ENCODE measurements around a stretch of chr15.

- PRO-cap, 4 experiments = no peak in any of the 4 experiments
- RAMPAGE, long total RNA, 4 experiments = no peak in any of the 4 experiments
Measured at GRCh38 chr15:92832817-92833574, 67.1 kb upstream of the CHD2 start.

DNA sequence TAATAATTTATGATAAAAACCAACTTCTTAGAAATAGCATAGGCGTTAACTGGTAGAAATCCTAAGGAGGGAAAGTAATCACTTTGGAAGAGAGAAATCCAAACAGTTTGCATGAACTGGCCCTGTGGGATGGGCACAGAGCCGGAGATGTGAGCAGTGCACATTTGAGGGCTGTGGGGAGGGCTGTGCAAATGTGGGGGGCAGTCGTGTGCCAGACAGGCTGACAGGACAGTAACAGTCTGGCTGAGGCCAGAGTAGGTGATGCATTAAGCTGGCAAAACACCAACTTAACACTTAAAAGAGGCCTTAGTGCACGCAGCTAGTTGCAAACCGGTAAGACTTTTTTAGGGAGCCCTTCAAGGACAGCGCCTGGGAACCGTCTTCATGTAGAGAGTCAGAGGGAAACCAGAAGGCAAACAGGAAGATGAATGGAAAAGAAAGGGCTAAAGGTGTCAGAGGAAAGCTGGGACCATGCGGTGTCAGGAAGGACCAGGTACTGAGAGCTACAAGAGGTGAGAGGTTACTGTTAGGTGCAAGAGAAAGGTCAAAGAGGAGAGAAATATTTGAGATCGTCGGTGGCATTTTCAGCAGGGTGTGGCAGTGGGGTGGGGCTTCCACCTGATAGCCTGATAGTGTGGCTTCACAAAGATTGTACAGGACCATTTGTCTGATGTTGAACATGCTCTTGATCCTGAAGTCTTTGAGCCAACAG is 30.1 kb upstream of the CHD2 start:
- PRO-cap, 4 experiments = no peak in any of the 4 experiments
- RAMPAGE, long total RNA, 4 experiments = no peak in any of the 4 experiments

- PRO-cap, 4 experiments = peak in 1 of 4 experiments; most common plus-strand start chr15:92884269 (in 1)
- RAMPAGE, long total RNA, 4 experiments = no peak in any of the 4 experiments
Measured at GRCh38 chr15:92884204-92884719, 15.9 kb upstream of the CHD2 start.

DNA sequence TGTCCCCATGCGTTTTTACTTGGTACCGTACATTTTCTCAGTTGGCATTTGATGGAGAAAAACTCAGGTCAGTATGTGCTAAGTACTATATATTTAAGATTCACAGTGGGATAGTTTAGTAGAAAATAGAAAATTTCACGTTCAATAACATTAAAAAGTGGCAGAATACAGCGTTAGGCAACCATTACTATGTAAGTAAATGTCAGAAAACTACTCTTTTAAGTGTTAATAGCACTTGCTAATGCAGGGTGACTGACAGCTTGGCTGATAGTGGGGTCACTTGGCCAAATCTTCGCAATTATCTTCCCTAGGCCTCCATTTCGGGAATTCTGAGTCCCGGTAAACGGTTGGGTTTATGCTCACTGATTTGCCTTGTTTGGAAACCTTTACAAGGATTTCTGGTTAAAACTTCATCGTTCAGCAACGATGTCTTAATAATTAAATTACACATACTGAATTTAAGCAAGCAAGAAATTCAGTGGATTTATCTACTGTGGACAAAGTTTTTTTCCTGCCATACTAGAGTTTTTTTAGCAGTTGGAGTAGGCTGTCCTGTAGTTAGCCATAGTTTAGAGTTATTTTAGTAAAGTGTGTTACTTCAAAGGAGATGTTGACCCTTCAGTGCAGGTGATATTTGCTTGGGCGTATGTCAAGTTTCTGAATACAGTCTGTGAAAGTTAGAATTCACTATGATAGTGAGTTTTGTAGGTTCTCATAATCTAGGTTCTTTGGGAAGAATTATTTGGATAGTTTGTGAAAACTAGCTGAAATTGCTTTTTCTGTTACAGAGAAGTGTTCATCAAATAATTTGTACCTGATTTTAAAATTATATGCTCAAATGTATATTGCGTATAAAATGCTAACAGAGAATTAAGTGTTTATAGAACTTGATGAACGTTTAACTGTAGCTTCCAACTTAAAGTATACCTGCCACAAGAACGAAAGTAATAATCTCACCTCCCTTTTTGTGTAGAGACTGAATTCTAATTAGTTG is 5.1 kb downstream of the CHD2 start:
- PRO-cap, 4 experiments = peak in 1 of 4 experiments; most common plus-strand start position 319 of the sequence (in 1); most common minus-strand start position 294 of the sequence (in 1)
- RAMPAGE, long total RNA, 4 experiments = no peak in any of the 4 experiments

- PRO-cap, 4 experiments = peak in 3 of 4 experiments; most common minus-strand start chr15:92908085 (in 3)
- RAMPAGE, long total RNA, 4 experiments = no peak in any of the 4 experiments
Measured at GRCh38 chr15:92907722-92908794, 7.9 kb downstream of the CHD2 start.

DNA sequence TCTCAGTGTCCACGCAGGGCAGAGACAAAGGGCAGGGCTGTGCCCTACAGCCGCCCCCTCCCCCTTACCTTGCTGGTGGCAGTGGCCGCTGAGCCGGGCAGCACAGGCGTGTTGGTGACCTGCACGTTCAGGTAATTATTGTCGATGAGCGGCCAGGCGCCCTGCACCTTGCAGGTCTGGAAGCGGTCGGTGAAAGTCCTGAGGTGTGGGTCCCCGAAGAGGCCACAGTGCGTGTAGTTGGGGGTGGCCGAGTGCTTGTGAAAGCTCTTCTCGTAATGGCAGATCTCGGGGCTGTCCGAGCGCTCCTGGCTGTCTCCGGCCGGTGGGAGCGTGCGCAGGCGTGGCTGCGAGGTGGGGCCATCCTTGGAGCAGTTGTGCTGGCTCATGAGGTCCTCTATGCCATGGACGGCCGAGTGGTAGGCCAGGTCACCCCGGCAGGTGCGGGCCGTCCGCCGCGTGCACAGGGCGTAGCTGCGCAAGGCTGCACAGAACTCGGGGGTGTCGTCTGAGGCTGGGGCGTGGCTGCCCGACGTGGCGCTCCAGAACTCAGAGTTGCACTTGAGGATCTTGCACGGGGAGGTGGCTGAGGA is 37.0 kb downstream of the RGMA start:
- PRO-cap, 4 experiments = no peak in any of the 4 experiments
- RAMPAGE, long total RNA, 4 experiments = no peak in any of the 4 experiments

- PRO-cap, 4 experiments = no peak in any of the 4 experiments
- RAMPAGE, long total RNA, 4 experiments = start-site peak on the minus strand in 3 of 4 experiments, at chr15:93073135-93073168 at its widest, 8 to 14 reads per replicate
Measured at GRCh38 chr15:93072939-93073404, 16.0 kb downstream of the RGMA start.

- PRO-cap, 4 experiments = no peak in any of the 4 experiments
- RAMPAGE, long total RNA, 4 experiments = no peak in any of the 4 experiments
Measured at GRCh38 chr15:93265013-93265373, 176.0 kb upstream of the RGMA start.

DNA sequence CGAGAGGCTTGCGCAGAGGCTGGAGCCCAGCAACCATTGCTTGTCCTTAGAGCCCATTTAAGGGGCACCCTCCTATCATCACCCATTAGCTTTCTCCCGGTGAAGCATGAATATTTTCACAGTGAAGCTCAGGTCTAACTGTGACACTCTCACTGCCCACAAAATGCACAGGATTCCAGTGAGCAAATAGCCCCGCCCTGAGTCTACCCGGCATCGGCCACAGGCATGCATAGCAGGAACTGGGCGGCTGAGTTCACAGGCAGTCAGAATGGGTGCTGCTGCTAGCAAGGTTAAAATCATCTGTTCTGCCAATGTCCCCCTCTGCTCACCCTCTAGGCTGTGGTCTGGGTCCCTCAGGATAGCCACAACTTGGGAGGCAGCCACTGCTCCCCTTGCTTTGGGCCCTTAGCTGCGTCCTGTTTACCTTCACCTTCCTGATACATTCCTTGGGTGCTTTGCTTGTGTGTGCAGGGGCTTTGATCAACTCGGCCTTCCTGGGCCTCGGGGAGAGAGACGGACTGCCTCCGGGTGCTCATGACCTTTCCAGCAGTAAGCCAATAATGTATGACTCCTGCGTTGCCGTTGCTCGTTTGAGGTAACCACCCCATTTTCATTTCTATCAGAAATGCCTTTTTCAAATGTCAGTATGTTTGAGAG is 232.9 kb upstream of the RGMA start:
- PRO-cap, 4 experiments = no peak in any of the 4 experiments
- RAMPAGE, long total RNA, 4 experiments = no peak in any of the 4 experiments

GRCh38 chr15:94230703-94231298 is 560 bp upstream of the MCTP2 start:
- PRO-cap, 4 experiments = peak in 4 of 4 experiments; most common plus-strand start chr15:94231178 (in 2); most common minus-strand start chr15:94231019 (in 3)
- RAMPAGE, long total RNA, 4 experiments = no peak in any of the 4 experiments

DNA sequence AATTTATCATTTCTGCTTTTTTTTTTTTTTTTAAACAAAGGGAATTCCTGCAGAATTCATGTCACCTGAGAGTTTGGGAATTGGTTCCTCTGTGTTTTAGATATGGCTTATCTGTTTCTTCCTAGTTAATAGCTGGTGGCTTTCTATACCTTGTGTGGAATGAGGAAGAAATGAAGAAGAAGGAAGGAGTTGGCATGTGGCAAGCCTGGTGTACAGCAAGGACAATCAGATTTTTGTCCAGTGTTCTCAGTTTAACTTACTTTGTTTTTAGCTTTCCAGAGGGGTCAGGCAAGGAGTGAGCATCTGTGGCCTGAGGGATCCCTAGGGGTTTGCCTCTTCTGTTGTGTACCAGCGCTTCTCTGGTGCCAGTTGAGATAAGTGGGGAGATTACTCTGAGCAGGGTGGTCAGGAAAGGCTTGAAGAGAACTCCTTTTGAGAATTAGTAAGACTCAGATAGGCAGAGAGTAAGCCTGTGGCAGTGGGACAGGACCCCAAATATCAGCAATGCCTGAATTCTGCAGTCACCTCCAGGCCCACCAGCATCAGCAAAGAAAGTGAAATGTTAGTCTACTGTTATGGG is 70.5 kb downstream of the MCTP2 start:
- PRO-cap, 4 experiments = no peak in any of the 4 experiments
- RAMPAGE, long total RNA, 4 experiments = no peak in any of the 4 experiments

GRCh38 chr15:94567912-94568426 is 336.6 kb downstream of the MCTP2 start:
- PRO-cap, 4 experiments = peak in 1 of 4 experiments; most common minus-strand start chr15:94568204 (in 1)
- RAMPAGE, long total RNA, 4 experiments = no peak in any of the 4 experiments

- PRO-cap, 4 experiments = peak in 2 of 4 experiments; most common minus-strand start chr15:95285206 (in 2)
- RAMPAGE, long total RNA, 4 experiments = no peak in any of the 4 experiments
Measured at GRCh38 chr15:95284897-95285553, 1045.5 kb upstream of the NR2F2 start.

DNA sequence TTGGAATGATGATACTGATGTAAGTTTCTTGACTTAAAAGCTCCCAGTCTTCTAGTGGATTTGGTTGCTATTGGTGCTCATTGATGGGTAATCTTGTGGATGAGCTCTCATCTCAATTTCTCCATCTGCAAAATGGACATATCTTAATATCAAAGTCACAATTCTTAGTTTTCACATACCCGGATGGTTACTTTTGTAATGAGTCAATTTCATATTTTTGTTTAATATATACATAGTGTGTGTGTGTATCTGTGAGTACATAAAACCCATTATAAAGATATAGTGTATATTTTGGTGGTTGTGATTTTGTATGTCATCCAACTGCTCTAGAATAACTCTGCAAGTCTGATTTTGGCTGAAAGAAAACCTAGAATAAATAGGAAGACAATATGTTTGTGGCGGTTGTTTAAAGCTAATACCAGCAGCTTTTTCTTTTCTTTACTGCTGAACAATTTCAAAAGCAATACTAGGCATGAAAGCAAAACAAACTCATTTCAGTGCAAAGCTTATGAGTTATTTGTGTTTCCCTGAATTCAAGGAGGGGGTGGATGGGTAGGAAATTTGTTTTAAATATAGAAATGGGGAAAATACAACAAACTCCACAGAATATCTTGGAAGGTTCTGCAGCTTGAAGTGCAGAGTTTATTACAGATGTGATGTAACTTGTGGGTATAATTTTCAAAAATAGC is 1042.0 kb upstream of the NR2F2 start:
- PRO-cap, 4 experiments = no peak in any of the 4 experiments
- RAMPAGE, long total RNA, 4 experiments = start-site peak on the minus strand in 1 of 4 experiments, centred at position 163 of the sequence, 6 reads per replicate

- PRO-cap, 4 experiments = peak in 1 of 4 experiments; most common plus-strand start chr15:95293682 (in 1); most common minus-strand start chr15:95293618 (in 1)
- RAMPAGE, long total RNA, 4 experiments = no peak in any of the 4 experiments
Measured at GRCh38 chr15:95293443-95293853, 1037.1 kb upstream of the NR2F2 start.

GRCh38 chr15:95303737-95305003 is 1026.3 kb upstream of the NR2F2 start:
- PRO-cap, 4 experiments = peak in 4 of 4 experiments; most common plus-strand start chr15:95303930 (in 1); most common minus-strand start chr15:95304732 (in 4)
- RAMPAGE, long total RNA, 4 experiments = no peak in any of the 4 experiments

- PRO-cap, 4 experiments = no peak in any of the 4 experiments
- RAMPAGE, long total RNA, 4 experiments = no peak in any of the 4 experiments
Measured at GRCh38 chr15:95458606-95459226, 871.8 kb upstream of the NR2F2 start.

DNA sequence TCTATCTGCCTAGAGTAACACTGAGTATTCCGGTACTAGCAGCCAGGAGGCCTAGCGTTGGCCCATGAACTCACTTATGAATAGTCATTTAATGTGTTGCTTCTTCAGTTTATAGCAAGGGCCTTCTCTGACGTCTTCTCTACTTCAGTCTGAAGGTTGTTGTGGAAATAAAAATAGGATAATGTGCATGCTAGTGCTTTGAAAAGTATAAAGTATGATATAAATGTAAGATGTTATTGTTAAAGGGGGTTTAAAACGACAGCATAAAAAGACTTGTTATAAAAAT is 851.1 kb upstream of the NR2F2 start:
- PRO-cap, 4 experiments = no peak in any of the 4 experiments
- RAMPAGE, long total RNA, 4 experiments = no peak in any of the 4 experiments

- PRO-cap, 4 experiments = no peak in any of the 4 experiments
- RAMPAGE, long total RNA, 4 experiments = no peak in any of the 4 experiments
Measured at GRCh38 chr15:95874495-95875012, 455.9 kb upstream of the NR2F2 start.

- PRO-cap, 4 experiments = no peak in any of the 4 experiments
- RAMPAGE, long total RNA, 4 experiments = no peak in any of the 4 experiments
Measured at GRCh38 chr15:96171737-96172349, 158.7 kb upstream of the NR2F2 start.

Data from spleen (tissue), 7 donors.